Measurements from ENCODE around the genes RPRM, GALNT13 and GALNT5.

GRCh38 chr2:152174918-152175120 lies 744 bp downstream of the STAM2 start:
- PRO-cap: no peak
- RAMPAGE, long total RNA, 2 experiments: no peak in any of the 2 experiments

DNA sequence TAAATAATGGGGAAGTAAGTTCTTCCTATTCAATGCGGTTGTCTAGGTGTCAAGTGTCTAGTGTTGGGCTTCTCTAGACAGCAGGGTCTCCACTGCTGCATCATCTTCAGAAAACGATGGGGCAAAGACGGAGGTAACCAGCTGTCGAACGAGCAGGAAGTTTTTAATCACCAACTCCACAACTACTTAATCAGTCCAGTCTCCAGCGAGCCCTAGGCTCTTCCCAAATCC lies 527 bp downstream of the STAM2 start:
- PRO-cap: no peak
- RAMPAGE, long total RNA, 2 experiments: no peak in any of the 2 experiments

GRCh38 chr2:152398466-152399537 lies 63.8 kb downstream of the FMNL2 start:
- PRO-cap: no peak
- RAMPAGE, long total RNA, 2 experiments: no peak in any of the 2 experiments

GRCh38 chr2:152443575-152444383 lies 108.8 kb downstream of the FMNL2 start:
- PRO-cap: no peak
- RAMPAGE, long total RNA, 2 experiments: no peak in any of the 2 experiments

- PRO-cap: no peak
- RAMPAGE, long total RNA, 2 experiments: no peak in any of the 2 experiments
Measured at GRCh38 chr2:152611465-152611752, 105.9 kb downstream of the PRPF40A start.

- PRO-cap: unidirectional peak, plus-strand start at chr2:153477471
- RAMPAGE, long total RNA, 2 experiments: no peak in any of the 2 experiments
Measured at GRCh38 chr2:153476403-153477638, 1.7 kb downstream of the RPRM start.

DNA sequence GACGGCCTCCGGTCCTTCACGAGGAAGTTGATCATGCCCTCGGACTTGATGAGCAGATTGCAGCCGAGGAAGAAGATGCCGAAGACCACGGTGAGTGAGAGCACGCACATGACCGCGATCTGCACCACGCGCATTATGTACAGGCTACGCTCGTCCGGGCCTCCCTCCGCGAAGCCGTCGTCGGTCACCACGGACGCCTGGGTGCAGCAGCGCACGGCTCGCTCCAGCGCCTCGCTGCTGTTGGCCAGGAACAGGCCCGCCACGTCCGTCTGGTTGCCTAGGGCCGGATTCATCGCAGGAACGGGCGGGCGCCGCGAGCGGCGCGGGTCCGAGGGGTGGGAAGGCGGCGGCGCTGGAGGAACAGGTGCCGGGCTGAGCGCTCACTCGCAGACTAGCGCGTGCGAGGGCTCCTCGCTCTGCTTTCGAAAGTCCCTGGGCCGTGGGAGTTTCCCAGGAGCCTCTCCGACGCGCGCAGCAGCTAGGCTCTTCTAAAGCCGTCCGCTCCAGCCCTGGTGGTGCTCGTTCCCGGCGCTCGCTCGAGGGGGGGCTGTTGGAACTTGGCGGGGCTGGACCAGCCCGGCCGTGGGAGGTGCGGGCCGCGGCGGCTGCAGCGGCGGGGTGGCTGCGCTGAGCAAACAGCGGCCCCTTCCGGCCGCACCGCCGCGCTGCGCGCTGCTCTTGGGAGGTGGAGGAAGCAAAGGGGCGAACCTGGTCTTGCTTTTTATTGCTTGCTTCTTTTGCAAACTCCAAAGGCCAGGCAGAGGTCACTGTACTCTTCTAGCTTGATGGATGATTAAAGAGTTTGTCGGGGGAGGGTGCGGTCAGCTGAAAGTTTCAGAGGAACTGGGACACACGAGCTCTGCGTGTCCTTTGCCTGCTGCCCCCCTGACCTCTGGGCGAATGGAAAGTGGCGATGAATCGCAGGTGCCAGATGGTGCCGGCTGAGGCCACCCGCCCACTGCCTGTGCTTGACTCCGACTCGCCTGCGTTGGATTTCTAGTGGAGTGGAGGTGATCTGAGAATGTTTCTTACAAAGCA lies at the start of gene RPRM:
RPRM (minus strand) TSS at position 490 of the 1,038 bp plus-strand sequence.
- PRO-cap: unidirectional peak, minus-strand start at position 393 of the sequence; unidirectional peak, minus-strand start at position 490 of the sequence
- RAMPAGE, long total RNA, 2 experiments: no peak in any of the 2 experiments

DNA sequence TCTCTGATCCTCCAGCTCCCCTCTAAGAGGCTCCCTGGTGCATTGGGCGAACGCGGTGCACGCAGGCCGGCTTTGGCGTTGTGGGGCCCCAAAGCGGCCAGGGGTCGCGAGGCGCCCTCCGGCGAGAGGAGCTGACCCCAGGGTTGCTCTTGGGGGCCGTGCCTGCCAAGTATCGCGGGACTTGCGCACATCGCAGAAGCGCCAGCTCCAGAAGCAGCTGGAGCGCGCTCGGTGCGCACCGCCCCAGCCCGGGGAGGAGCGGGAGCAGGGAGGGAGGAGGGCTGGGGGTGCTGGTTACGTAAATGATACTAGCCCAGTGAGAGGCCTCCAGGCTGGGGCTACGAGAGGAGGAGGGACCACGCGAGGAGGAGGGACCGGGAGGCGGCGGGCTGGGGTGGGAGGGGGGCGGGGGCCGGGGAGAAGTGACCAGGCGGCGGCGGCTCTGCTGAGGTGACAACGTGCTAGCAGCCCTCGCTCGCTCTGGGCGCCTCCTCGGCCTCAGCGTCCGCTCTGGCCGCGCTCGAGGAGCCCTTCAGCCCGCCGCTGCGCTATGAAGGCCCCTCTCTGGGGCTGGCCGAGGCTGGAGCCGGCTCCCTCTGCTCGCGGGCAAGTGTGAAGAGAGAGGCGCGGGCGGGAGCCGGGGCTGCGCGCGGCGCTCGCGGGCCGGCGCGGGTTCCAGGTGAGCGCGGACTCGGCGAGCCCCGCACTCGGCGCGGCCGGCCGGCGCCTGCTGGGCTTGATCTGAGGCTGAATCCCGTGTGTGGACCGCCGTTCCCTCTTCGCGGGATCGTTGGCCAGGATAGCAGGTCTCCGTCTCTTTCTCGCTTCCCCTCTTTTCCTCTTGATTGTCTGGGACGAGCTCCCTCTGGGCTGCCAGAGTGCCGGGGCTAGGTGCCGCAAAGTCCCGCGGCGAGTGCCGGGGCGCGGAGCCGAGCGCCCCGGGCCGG lies at the start of gene GALNT13:
GALNT13 (plus strand) TSS at position 425 of the 947 bp plus-strand sequence.
- PRO-cap: bidirectional peak, plus-strand start at position 429 of the sequence, minus-strand start at position 250 of the sequence
- RAMPAGE, long total RNA, 2 experiments: no peak in any of the 2 experiments

DNA sequence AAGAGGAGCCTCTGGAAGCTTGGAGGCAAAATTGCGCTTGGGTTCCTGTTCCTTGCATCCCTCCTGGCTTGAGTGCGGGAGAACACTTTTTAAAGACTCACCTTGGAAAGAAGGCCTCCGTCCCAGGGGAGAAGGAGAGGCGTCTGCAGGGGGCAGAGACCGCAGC lies 146 bp upstream of the KCNJ3 start:
- PRO-cap: no peak
- RAMPAGE, long total RNA, 2 experiments: no peak in any of the 2 experiments

- PRO-cap: no peak
- RAMPAGE, long total RNA, 2 experiments: no peak in any of the 2 experiments
Measured at GRCh38 chr2:155475529-155475978, 777.1 kb downstream of the KCNJ3 start.

GRCh38 chr2:156327501-156328007 lies 5.0 kb downstream of the NR4A2 start:
- PRO-cap: no peak
- RAMPAGE, long total RNA, 2 experiments: no peak in any of the 2 experiments

- PRO-cap: unidirectional peak, minus-strand start at chr2:156335161
- RAMPAGE, long total RNA, 2 experiments: no peak in any of the 2 experiments
Measured at GRCh38 chr2:156334962-156335315, 2.4 kb upstream of the NR4A2 start.

DNA sequence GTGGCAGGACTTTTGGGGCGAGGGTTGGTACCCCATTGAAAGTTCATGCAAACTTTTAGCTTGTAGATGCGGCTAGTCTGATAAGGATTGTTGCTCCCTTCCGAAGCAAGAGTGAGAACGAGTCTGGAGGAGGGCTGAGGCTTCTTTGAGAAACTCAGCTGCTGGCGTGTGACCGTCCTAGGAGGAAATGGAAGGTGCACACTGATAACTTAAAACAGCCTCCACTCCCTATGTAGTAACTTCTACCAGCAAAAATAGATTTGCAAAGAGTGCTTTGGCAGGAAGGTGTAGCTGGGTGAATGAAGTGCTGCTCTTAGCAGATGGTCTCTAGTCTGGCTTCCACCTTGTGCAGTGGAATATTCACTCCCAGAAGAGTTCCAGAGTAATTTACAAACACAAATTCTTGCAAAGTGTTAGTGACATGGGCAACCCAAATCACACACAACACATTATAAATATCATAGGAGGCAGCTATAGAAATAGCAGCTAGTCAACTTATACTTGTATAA lies 611 bp downstream of the GPD2 start:
- PRO-cap: unidirectional peak, minus-strand start at position 147 of the sequence; unidirectional peak, minus-strand start at position 189 of the sequence
- RAMPAGE, long total RNA, 2 experiments: no peak in any of the 2 experiments

GRCh38 chr2:157257361-157258296 lies at the start of gene GALNT5:
TSS of gene GALNT5 (plus strand) at chr2:157257705.
- PRO-cap: unidirectional peak, plus-strand start at chr2:157257670
- RAMPAGE, long total RNA, 2 experiments: start-site peak on the plus strand in 1 of 2 experiments, at chr2:157257705-157257757 at its widest, 9 reads per replicate

- PRO-cap: no peak
- RAMPAGE, long total RNA, 2 experiments: start-site peak on the minus strand in 1 of 2 experiments, at chr2:157298893-157298971 at its widest, 17 reads per replicate
Measured at GRCh38 chr2:157298427-157299122, 27.0 kb downstream of the ERMN start.

DNA sequence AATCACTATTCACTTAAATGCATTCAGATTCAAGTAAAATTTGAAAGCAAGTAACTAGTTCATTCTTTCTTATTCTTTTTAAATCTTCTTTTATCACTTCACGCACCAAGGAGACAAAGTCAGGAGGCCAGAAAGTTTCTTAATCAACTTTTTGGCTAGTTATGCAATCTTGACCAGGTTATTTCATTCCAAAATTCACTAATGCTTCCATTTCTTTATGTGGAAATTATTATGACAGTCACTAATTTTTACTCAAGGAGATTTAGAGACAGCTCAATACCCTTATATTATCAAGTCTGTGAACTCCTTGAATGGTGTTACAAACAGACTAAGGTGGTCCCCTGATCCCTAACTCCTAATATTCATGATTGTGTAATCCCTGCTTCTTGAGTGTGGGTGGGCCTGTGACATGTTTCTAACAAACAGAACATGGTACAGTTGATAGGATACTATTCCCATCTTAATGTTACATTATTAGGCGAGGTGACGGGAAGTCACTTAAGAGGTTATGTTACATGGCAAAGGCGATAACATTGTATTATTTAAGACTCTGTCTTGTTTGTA lies 32.4 kb downstream of the CYTIP start:
- PRO-cap: no peak
- RAMPAGE, long total RNA, 2 experiments: no peak in any of the 2 experiments

DNA sequence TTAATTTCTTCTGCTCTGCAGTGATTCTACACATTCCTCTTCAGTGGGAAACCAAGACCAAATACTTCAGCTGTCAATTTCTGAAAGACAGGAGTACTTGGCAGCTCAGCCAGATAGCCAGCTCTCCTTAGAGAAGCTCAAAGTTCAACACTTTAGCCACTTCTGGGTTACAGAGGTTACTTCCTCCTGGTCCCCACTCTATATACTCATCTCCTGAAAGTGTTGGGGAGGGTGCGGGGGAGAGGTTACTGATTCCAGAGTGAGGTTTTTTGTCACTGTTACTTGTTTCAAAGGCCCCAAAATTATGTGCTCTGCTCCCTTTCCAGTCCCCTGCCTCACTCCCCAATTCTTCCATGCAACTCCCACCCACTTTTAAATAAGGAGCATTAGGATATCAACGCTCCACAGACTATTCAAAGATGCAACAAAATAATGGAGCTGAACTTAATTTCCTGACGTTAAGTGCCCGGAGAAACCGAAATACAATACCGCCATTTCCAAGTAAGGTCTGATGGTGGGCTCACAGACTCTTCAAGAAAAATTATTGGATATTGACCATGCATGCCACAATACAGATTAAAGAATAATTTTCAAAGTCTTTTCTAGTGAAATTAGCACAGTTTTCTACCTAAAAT lies 3.9 kb downstream of the CYTIP start:
- PRO-cap: bidirectional peak, plus-strand start at position 228 of the sequence, minus-strand start at position 164 of the sequence
- RAMPAGE, long total RNA, 2 experiments: no peak in any of the 2 experiments

GRCh38 chr2:157468709-157469269 lies 24.9 kb upstream of the CYTIP start:
- PRO-cap: no peak
- RAMPAGE, long total RNA, 2 experiments: no peak in any of the 2 experiments

GRCh38 chr2:157789209-157789799 lies 86.8 kb downstream of the ACVR1 start:
- PRO-cap: no peak
- RAMPAGE, long total RNA, 2 experiments: no peak in any of the 2 experiments

DNA sequence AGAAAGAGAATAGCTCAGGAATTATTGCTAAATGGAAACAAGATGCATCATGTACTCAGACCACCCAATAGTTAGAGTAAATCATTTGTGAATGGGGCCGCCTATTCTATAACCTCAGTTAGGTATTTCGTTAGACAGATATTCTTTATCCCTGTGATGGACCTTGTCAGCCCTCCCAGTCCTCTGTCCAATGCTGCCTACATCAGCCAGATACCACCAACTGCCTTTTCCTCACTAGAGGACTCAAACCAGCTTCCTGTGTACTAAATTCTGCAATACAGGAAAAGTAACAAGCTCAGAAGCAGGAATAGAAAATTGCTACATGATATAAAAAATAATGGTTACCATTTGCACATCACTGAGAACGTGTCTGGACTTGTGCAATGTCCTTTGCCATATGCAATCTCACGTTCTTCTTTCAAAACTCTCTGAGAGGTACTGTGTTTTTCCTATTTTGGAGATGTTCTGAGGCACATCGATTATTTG lies 12.0 kb downstream of the UPP2 start:
- PRO-cap: no peak
- RAMPAGE, long total RNA, 2 experiments: no peak in any of the 2 experiments